Spleen (tissue), 7 donors: Measurements from ENCODE around the genes NFU1 and GMCL1.

GRCh38 chr2:68251685-68252304 lies 537 bp downstream of the PPP3R1 start:
- PRO-cap, 4 experiments, result peak in 4 of 4 experiments; most common plus-strand start chr2:68251903 (in 1); most common minus-strand start chr2:68252174 (in 4)
- RAMPAGE, long total RNA, 4 experiments, result start-site peak on the minus strand in 1 of 4 experiments, at chr2:68252183-68252208 at its widest, 24 reads per replicate

DNA sequence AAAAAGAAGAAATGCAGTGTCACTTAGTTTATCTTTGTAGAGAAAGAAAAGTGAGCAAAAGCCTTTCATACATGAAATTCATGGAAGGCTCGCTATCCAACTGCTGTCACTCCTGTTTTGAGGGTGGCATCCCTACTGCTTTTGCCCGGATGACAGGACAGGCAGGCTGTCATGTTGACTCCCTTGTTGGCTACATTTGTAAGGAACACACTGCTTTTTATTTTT lies 19.7 kb downstream of the PLEK start:
- PRO-cap, 4 experiments, result no peak in any of the 4 experiments
- RAMPAGE, long total RNA, 4 experiments, result no peak in any of the 4 experiments

- PRO-cap, 4 experiments, result peak in 4 of 4 experiments; most common plus-strand start chr2:68385758 (in 2); most common minus-strand start chr2:68385668 (in 4)
- RAMPAGE, long total RNA, 4 experiments, result no peak in any of the 4 experiments
These were observed 20.6 kb downstream of the PLEK start for GRCh38 chr2:68385604-68386087.

DNA sequence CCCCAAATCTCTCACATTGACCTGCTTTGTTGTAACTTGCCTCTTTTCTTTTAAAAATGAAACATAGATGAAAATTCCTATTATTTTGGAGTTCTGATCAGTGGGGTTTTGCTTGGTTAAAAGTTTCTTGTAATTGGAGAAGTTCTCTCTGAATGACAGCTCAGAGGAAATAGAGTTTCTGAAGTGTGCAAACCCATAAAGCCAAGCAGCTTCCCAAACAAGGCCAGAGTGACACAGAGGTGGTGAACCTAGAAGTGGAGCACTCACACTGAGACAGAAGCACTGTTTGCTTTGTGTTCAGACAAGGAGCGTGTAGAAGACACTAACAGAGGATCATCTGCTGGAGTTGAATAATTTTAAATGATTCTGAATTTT lies 49.2 kb downstream of the FBXO48 start:
- PRO-cap, 4 experiments, result peak in 4 of 4 experiments; most common plus-strand start position 226 of the sequence (in 4)
- RAMPAGE, long total RNA, 4 experiments, result no peak in any of the 4 experiments

DNA sequence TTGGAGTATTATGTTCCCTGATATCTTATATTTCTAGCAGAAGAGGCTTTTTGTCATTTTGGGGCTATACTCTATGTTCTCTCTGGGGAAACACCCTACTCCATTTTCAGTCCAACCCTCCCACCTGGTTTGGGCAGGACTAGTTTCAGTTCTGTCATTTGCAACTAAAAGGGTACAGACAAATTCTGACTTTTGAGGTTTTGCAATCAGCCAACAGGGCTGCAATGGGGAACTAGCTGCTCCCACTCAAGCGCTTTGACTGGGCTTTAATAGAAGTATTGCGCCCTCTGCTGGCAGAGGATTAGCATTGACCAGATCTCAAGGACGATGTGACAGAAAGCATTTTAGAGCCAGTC lies 25.5 kb downstream of the FBXO48 start:
- PRO-cap, 4 experiments, result no peak in any of the 4 experiments
- RAMPAGE, long total RNA, 4 experiments, result no peak in any of the 4 experiments

GRCh38 chr2:68726865-68727431 lies 7.7 kb upstream of the ARHGAP25 start:
- PRO-cap, 4 experiments, result peak in 3 of 4 experiments; most common plus-strand start chr2:68727227 (in 3); most common minus-strand start chr2:68727113 (in 1)
- RAMPAGE, long total RNA, 4 experiments, result no peak in any of the 4 experiments

GRCh38 chr2:68732474-68733005 lies 2.1 kb upstream of the ARHGAP25 start:
- PRO-cap, 4 experiments, result no peak in any of the 4 experiments
- RAMPAGE, long total RNA, 4 experiments, result no peak in any of the 4 experiments

GRCh38 chr2:69163082-69163498 lies 150.1 kb downstream of the ANTXR1 start:
- PRO-cap, 4 experiments, result no peak in any of the 4 experiments
- RAMPAGE, long total RNA, 4 experiments, result no peak in any of the 4 experiments

- PRO-cap, 4 experiments, result peak in 1 of 4 experiments; most common plus-strand start chr2:69214167 (in 1)
- RAMPAGE, long total RNA, 4 experiments, result no peak in any of the 4 experiments
These were observed 173.0 kb downstream of the GFPT1 start for GRCh38 chr2:69214094-69214384.

GRCh38 chr2:69341033-69341360 lies 46.0 kb downstream of the GFPT1 start:
- PRO-cap, 4 experiments, result no peak in any of the 4 experiments
- RAMPAGE, long total RNA, 4 experiments, result no peak in any of the 4 experiments

- PRO-cap, 4 experiments, result no peak in any of the 4 experiments
- RAMPAGE, long total RNA, 4 experiments, result no peak in any of the 4 experiments
These were observed 39.0 kb downstream of the GFPT1 start for GRCh38 chr2:69347932-69348462.

DNA sequence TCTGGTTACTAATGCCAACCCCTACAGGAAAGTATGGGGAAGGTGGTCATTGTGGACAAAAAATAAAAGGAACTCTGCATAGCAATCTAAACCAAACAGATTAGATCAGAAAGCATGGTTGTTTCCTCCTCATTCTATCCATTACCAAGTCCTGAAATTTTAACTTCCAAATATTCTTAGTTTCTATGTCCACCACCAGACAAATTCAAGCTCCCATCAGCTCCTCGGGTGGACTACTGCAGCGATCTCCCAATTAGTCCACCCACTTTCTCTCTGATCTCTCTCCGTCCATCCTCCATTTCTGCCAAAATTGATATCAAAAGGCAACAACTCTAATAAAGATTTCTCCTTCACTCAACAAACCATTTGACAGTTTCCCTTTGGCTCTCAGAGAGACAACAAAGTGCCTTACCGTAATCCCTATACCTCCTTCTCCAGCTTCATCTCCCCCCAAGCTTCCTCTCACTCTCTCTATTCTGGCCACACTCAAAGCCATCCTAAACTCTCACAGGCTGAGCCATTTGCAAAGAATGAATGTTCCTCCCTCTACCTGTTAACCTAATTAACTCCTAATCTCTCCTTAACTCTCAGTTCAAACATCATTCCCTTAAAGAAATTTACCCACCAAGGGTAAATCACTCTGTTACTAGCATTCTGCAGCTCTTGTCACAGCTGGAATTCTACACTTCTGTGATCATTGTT lies 38.4 kb downstream of the GFPT1 start:
- PRO-cap, 4 experiments, result no peak in any of the 4 experiments
- RAMPAGE, long total RNA, 4 experiments, result no peak in any of the 4 experiments

DNA sequence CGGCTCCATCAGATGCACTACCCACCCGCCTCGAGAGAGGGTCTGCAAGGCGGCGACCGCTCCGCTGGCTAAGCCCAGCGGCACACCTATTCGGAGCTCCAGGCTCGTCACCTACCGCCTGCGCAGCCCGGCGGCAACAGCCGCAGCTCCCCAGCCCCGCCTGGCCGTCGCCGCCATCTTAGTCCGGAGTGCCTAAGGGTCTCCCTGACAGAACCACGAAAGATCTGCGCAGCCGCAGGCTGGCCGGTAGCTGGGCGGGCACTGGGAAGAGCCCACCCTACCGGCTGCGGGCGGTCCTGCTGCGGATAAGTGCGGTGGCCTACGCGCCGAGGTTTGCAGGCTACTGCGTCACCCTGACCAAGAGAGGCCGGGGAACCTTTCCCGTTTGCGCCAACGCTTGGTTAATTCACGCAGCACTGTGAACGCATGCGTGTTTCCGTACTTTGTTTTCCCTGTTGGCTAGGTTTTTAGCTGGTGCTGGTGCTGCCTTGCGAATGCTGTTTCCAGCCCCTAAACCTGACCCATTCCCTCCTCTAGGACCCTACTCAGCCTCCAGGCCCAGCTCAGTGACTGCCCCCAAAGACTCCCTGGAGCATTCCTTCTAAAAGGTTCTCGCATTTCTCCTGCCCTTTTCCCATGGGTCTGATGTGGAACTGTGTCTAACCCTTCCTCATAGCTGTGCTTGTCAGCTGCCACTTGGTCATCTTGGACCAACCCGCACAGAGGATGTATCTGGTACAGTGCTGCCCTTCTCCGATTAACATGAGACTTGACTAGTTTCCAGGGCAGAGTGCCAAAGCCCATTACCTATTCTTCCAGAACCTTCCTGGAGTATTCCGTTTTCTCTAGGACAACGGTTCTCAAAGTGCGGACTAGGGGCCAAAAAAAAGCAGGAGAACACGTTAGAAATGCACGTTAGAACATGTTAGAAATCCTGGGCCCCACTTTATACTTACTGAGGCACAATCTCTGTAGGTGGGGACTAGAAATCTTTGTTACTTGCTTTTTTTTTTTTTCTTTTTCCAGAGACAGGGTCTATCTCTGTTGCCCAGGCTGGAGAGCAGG lies at the start of gene NFU1:
TSS of gene NFU1 (minus strand) at position 190 of the 1,065 bp plus-strand sequence.
- PRO-cap, 4 experiments, result peak in 4 of 4 experiments; most common plus-strand start position 338 of the sequence (in 3); most common minus-strand start position 190 of the sequence (in 4)
- RAMPAGE, long total RNA, 4 experiments, result start-site peak on the minus strand in 4 of 4 experiments, centred at positions 196 to 372 of the sequence, 35 to 123 reads per replicate

GRCh38 chr2:69694087-69694875 lies 47.7 kb upstream of the ANXA4 start:
- PRO-cap, 4 experiments, result peak in 1 of 4 experiments; most common minus-strand start chr2:69694257 (in 1)
- RAMPAGE, long total RNA, 4 experiments, result no peak in any of the 4 experiments

DNA sequence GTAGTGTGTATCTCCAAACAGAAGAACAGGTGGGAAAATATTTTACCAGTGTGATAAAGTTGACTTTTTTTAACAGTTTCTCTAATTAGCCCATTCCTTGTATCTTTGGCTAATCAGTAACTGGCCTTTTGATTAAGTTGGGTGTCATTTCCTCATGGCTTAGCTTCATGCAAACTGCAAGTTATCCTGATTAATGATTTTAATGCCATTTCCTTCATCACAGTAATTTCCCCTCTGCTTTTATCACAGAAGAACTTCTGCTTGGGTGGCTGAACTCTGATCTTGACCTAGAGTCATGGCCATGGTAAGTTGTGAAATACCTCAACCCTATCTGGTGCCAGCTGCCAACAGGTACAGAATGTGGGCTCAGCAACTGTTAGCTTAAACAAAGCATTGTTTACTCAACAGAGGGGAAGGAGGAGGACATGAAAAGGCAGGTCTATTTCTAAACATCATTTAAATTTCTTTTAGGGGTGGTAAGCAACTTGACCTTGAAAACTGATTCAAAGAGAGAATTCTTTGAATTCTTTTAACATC lies 39.4 kb downstream of the ANXA4 start:
- PRO-cap, 4 experiments, result no peak in any of the 4 experiments
- RAMPAGE, long total RNA, 4 experiments, result no peak in any of the 4 experiments

DNA sequence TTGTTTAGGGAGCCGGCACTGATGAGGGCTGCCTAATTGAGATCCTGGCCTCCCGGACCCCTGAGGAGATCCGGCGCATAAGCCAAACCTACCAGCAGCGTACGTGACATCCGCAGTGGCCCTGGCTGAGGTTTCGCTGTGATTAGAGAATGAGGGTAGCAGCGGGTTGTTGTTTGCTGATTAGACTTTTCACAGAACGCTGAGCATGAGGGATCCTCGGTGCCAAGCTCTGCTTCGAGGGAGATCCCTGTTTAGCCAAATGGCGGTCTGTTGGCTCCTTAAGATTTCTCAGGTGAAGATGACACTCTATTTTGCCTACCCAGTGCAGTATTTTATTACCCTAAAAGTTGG lies 21.6 kb upstream of the GMCL1 start:
- PRO-cap, 4 experiments, result no peak in any of the 4 experiments
- RAMPAGE, long total RNA, 4 experiments, result no peak in any of the 4 experiments

DNA sequence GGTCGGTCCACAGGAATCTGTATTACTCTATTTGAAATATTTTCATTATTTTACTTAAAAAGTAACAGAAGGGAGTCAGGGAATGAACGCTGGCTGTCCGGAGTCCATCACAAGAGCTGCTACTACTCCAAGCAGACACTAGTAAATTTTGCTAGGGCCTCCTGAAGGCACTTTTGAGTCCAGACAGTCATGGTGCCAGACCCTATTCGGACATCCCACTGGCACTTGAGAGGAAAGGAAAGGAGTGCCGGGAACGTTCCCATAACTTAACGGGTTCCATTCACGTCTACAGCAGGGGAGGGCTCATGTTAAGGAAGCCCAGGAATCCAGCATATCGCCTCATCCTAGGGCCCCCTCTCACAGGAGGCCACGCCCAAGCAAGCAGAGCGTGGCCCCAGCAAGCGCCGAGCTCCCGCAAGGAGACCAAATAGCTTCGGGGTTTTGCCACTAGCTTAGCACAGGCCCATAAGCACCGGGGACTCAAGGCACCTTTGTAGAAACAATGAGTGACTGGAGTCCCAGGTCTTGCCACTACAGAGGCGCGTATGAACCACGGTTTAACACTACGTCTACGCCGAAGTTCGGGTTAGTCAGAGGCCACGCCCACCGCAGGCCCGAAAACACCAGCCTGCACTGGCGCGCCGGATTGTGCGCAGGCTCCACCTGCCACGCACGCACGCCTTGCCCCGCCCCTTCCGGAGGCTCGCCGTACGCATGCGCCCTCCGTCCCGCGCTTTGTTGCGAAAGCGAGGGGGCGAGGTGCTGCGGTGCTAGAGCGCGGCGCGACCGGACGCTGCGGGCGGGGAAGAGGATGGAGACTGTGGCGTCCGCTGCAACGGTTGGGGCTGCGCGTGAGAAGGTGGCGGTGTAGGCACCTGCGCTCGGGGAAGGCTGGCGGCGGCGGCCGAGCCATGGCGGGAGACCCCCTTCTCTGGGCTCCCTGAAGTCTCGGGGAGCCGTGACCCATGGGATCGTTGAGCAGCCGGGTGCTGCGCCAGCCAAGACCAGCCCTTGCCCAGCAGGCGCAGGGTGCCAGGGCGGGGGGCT lies at the start of gene GMCL1:
TSS of gene GMCL1 (plus strand) at position 733 of the 1,047 bp plus-strand sequence.
- PRO-cap, 4 experiments, result peak in 4 of 4 experiments; most common plus-strand start position 738 of the sequence (in 3); most common minus-strand start position 559 of the sequence (in 3)
- RAMPAGE, long total RNA, 4 experiments, result start-site peak on the plus strand in 4 of 4 experiments, centred at positions 762 to 768 of the sequence, 389 to 445 reads per replicate

DNA sequence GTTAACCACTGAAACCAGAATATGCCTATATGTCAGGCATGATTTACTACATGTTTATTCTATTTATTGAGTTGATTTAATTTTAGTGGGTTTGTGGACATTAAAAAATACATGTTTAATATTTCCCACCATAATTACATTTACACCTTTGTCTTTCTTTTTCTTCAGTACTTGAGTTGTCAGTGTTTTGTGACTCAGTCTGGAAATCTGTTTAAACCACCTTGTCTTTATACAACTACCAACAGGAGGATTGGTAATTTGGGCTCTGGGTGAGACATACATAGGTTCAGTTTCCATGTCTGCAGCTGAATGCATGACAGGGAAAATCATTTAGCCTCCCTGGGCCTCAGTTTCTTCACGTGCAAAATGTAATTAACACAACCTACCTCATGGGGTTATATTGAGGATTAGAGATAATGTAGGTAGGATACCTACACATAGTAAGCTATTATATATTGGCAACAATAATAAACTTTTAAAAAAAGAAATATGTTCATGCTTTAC lies 1.9 kb upstream of the MXD1 start:
- PRO-cap, 4 experiments, result no peak in any of the 4 experiments
- RAMPAGE, long total RNA, 4 experiments, result no peak in any of the 4 experiments

DNA sequence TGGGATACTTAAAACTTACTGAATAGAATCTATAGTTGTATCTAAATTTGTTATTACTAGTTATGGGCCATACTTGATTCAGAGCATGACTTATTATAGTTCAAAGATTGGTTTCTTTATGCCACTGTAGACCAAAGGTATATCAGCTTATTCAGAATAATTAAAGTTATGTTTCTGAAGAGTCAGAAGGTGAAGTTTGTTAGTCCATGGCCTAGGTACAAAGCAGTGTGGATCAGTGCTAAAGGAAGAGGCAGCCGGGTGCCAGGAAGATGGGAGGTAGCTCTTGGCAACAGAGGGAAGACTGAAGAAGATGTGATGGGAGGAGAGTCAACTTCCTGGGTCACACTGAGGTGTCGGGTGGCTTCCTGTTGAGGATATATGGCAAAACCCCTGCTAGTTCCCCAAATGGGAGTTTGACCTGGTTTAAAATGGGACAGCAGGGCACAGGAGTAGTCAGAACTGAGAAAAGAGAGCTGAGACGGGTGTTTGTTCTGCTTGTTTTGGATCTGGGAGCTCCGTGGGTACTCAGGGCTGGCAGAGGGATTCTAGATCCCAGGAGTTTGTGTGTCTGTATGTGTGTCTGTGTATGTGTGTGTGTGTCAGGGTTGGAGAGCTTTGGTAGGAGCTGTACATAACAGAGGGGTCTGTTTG lies 16.9 kb downstream of the MXD1 start:
- PRO-cap, 4 experiments, result no peak in any of the 4 experiments
- RAMPAGE, long total RNA, 4 experiments, result no peak in any of the 4 experiments

DNA sequence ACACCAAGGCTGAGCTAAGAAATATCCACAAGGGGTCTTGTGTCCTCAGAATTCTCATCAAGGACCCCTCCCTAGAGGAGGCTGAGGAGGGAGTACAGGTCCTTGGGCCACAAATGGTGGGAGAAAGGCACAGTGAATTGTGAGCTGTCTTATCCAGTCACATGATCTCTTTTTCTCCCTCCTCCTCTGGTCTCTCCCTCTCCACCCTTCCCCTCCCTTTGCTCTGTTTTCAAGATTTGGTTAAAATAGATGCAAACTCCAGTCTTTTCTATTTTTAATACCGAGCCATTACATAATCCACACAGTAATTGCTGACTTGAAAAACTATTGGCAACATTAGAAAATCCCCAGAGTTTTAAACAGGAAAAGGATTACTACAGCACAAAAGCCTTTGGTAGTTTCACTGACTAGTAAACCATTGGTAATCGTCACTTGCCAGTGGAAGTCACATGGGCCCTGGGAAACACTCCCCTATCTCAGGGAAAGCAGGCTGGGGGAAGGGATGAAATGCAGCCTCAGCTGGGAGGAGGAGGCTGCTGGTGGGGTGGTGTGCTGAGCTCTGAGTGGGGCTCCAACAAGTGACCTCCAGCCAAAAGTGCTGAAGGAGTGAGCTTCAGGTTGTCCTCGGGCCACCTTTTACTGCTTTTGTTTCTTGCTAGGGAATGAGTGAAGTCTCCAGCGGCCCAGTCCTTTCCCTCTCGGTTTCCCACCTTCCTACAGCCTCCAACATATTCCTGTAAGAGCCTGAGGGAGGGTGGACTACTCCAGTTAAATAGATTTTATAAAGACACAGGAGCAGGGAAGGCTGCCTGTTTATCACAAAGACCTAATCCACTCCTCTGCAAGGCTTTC lies 57.3 kb upstream of the PCBP1 start:
- PRO-cap, 4 experiments, result peak in 4 of 4 experiments; most common plus-strand start position 505 of the sequence (in 4); most common minus-strand start position 209 of the sequence (in 1)
- RAMPAGE, long total RNA, 4 experiments, result start-site peak on the plus strand in 1 of 4 experiments, centred at position 541 of the sequence, 6 reads per replicate